Kidney epithelial cell (primary cell): ENCODE measurements around a stretch of chr1.

DNA sequence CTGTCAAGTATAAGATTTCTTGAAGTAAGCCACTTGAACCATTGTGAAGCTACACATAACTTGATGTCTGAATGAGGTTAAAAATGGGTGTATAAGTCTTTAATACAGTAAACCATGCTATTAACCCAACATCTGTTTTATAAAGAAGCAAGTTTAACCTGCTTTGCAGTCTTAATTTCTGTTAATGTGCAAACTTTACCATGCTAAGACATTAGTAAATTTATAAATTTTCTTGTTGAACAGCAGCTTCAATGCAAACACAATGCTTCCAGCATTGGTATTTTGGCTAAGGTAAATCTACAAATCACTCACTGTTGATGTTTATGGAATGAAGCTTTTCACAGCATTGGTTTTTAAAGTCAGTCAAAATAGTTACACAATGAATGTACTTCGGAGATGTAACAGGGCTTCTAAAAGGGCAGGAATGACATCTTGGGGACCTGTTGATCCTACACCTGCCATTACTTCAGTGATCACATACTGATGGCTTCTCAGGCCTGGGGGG lies 11.0 kb downstream of the RPL5 start:
- RAMPAGE, long total RNA, result no peak
- RRBS, result no CpG with 5 or more reads among the region's 1 CpG

GRCh38 chr1:92859253-92859740 lies 27.5 kb downstream of the RPL5 start:
- RAMPAGE, long total RNA, result no peak
- RRBS, result no CpG with 5 or more reads among the region's 12 CpGs

GRCh38 chr1:93340667-93341813 lies 4.7 kb upstream of the DR1 start:
- RAMPAGE, long total RNA, result no peak
- RRBS, result no CpG with 5 or more reads among the region's 6 CpGs

DNA sequence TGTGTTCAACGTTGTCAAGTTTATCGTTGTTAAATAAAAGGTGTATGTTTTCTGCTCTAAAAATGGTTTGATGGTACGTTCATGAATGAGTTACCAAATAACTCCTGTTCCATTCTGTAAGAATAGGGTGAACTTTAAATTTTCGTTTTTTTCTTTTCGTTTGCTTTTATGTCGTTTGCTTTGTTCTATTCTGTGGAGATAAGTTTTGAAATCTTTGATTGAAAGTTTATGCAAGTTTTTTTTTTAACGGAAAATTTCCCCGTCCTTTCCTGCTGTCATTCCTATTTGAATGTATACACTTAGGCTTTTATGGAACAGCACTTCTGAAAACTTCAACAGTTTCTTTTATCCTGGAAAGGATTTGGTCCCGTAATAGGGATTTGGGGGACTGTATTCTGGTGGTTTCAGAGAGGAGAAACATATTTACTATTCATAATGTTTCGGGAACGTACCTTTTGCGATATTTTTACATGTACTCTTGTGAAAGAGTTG lies 1.7 kb downstream of the DR1 start:
- RAMPAGE, long total RNA, result no peak
- RRBS, result no CpG with 5 or more reads among the region's 12 CpGs

- RAMPAGE, long total RNA, result no peak
- RRBS, result no CpG with 5 or more reads among the region's 18 CpGs
Measured at GRCh38 chr1:93567081-93567979, 114.3 kb downstream of the BCAR3 start.

- RAMPAGE, long total RNA, result no peak
- RRBS, result no CpG with 5 or more reads among the region's 4 CpGs
Measured at GRCh38 chr1:93625347-93626145, 56.1 kb downstream of the BCAR3 start.

DNA sequence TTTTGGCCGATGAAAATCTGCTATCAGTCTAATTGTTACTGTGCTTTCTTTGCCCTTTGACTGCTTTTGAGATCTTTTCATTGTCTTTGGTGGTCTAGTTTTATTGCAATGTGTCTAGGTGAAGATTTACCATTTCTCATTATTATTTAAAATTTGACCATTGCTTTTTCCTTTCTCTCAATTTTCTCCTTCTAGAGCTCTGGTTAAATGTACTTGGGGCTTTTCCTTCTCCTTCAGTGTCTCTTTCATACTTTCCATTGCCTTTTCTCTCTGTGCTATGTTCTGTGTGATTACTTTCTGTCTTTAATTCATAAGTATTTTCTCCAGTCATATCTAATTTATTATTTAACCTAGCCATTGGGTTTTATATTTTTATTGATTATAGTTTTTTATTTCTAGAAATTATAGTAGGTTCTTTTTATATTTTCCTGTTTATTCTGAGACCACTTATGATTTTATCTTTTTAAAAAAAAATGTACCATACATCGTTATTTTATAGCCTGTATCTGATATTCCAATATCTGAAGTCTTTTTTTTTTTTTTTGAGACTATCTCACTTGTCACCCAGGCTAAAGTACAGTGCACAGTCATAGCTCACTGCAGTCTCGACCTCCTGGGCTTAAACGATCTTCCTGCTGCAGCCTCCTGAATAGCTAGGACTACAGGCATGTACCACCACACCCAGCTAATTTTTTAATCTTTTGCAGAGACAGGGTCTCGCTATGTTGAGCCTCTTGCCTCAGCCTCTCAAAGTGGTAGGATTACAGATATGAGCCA lies 25.4 kb downstream of the BCAR3 start:
- RAMPAGE, long total RNA, result no peak
- RRBS, result no CpG with 5 or more reads among the region's 5 CpGs

- RAMPAGE, long total RNA, result no peak
- RRBS, result no CpG with 5 or more reads among the region's 8 CpGs
Measured at GRCh38 chr1:93775159-93775552, 93.5 kb upstream of the BCAR3 start.

DNA sequence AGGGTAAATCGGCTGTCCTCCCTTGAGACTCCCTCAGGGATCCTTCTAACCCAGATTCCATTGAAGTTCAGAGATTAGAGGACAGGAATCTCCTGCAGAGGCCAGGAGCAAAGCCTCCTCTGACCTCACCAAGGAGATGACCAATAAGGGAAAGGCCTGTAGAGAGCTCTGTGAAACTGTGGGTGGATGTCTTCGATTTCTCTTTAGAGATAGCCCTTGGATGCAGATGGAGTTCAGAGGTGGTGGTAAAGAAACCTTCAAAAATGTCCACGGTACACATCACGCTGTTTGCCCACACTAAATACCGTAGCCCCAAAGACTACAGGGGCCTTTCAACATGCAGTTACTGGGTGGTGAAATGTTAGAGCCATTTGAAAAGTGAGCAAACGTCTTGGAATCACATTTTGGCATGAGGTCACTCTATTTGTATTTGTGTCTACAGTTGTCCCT lies 57.8 kb downstream of the DNTTIP2 start:
- RAMPAGE, long total RNA, result no peak
- RRBS, result no CpG with 5 or more reads among the region's 6 CpGs

DNA sequence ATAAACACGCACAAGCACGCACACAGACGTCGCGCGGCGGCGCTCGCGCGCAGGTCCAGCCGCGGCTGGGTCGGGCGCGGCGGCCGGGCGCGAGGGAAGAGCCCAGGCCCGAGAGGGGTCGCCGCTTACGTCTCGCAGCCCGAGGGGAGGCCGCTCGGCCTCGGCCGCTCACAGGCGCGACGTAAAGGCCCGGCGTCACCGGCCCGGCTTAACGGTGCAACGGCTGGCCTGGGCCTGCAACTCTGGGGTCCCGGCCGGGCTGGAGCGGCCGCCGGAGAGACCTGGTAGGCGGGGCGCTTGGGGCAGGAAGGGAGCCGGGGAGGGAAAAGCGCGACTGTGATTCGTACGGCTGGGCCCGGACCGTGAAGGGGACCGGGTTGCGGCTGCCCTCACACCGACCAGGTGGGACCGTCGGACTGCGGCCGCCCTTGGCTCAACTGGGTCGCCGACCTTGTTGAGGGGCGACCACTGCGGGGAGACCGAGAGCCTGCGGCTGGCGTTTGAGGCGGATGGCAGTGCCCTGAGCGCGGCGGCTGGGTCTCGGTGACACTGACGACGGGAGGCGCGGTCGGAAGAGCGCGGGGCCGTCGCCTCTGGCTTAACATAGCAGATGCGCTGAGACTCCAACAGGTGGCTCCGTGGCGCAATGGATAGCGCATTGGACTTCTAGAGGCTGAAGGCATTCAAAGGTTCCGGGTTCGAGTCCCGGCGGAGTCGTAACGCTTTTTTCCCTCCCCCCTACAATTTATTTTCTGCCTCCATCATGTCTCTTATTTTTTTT lies 31.9 kb downstream of the DNTTIP2 start:
- RAMPAGE, long total RNA, result no peak
- RRBS, result under 1% methylated on average over 13 of the region's 91 CpGs

DNA sequence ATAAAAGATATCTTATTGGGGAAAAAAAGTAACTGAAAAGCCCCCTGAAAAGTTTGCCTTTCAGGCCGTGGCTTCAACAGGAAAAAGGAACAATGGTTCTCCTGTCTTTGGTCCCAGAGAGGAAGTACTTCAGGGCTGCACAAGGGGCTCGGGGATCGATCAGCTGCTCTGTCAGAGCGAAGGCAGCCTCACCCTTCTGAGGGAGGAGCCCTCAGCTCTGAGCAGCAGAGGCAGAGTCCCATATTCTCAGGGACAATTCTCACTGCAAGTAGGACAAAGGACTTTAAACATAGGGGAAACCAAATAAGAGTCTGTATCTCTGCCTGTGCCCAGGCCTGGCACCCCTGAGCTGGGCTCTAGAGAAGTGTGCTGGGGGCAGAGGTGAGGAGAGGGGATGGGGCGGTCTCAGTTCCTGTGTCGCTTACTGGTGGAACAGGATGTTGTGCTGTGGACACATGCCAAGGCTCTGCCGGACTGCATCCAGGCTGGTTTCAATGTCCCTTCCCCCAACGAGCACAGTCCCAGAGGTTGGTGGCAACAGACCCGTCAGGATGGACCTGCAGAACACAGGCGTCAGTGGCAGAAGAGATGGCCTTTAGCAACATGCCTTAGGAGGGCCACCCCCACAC lies 76.6 kb downstream of the ABCA4 start:
- RAMPAGE, long total RNA, result no peak
- RRBS, result no CpG with 5 or more reads among the region's 10 CpGs

GRCh38 chr1:94048204-94049226 lies 72.4 kb downstream of the ABCA4 start:
- RAMPAGE, long total RNA, result no peak
- RRBS, result no CpG with 5 or more reads among the region's 13 CpGs

- RAMPAGE, long total RNA, result no peak
- RRBS, result no CpG with 5 or more reads among the region's 2 CpGs
Measured at GRCh38 chr1:94204686-94205297, 32.6 kb downstream of the ARHGAP29 start.

GRCh38 chr1:94355459-94355848 lies 62.7 kb upstream of the ABCD3 start:
- RAMPAGE, long total RNA, result no peak
- RRBS, result no CpG with 5 or more reads among the region's 3 CpGs

DNA sequence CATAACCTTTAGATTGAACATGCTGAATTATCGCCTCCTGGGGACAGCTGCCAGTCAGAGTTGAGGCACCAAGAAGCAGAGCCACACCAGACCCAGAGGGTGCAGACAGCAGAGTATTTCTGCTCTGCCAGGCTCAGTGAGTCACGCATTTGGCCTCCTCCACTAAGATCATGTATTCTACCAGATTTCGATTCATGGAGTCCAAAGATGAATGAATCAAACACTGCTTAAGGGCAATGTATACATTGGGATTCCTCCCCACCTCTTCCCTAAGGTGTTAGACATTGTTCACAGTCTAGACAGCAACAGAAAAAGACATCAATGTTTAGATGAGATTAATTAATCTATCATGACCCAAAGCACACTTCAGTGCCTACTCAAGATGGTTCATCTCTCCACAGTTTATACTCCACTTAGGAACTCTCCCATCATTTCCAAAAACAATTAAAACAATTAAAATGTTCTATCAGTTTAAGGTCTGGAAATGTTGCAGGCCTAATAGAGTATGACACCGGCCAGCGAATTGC lies 1.9 kb downstream of the F3 start:
- RAMPAGE, long total RNA, result no peak
- RRBS, result no CpG with 5 or more reads among the region's 5 CpGs

DNA sequence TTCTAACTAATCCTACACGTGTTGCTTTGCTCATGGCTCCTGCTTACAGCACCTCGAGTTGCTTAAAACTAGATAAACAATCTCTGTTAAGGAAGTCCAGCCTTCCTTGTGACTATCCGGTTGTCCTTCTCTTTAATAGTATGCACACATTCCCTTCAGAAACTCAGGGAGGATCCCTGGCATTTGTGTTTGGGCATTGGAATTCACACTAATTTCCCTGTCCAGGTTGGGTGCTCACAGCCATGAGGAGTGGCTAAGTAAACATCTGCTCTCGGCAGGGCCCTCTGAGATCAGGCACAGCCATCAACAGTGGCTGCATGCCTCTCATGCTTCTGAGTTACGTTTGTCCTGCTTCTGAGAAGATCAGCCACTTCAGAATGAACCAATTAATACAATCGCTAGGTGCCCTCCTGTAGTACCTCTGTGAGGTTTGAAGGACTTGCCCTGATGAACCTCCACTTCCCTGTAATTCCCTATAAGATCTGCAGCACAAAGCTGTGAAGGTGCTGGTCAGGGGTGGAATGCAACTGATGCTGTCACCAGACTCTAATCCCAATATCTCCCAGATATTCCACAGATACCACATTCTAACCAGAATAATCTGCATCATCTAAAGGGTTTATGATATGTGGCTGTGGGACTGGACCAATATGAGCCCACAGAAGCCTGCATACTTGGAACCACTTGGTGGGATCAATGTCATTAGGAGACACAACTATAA lies 21.4 kb upstream of the F3 start:
- RAMPAGE, long total RNA, result no peak
- RRBS, result no CpG with 5 or more reads among the region's 6 CpGs

DNA sequence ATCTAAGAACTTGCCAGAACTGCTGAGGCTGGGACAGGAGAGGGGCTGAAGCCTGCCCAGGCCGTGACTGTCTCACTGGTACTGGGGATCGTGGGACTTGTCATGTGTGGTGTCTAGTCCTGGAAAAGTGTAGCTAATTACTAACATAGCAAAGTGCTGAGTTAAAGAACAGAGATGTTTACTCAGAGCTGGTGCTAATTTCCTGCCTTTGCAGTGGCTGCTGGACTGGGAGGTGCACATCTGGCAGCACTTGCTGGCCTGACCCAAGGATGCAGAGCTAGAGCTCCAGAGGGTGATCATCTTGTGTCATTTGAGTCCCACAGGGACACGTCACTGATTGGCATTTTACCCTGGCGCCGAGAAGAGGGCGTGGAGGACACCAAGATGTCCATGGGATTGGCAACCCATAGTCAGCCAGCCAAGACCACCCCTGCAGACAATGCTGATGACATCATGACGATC lies 110.2 kb upstream of the SLC44A3 start:
- RAMPAGE, long total RNA, result no peak
- RRBS, result no CpG with 5 or more reads among the region's 7 CpGs

DNA sequence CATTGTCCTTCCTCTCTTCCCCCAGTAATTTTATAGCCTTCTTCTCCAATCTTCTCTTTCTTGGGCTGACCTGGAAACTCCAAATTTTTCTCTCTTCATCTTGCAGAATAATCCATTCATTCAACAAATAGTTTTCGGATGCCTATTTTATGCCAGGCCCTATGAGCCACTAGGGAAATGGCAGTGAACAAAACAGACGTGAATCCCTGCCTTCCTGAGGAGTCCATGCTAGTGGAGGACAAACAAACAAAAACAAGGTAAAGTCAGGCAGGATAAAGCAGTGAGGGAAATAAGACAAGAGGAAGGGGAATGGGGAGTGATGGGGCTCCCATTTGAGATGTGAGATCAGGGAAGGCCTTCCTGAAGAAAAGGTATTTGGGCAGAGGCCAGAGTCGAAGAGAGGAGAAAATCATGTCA lies 108.9 kb upstream of the SLC44A3 start:
- RAMPAGE, long total RNA, result no peak
- RRBS, result no CpG with 5 or more reads among the region's 3 CpGs

DNA sequence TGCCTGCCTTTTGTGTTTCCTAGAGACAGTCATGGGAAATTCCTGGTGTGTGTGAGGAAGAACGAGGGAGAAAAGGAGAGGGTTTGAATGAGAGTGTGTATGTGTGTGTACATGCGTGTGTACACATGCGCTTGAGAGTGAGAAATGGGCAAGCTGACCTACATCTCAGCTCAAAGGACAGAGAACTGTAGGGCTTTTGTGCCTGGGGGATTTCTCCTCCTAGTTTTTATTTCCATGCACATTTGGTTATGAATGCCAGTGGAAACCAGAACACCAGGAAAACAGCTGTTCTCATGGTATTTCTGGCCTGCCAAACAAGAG lies 45.1 kb downstream of the SLC44A3 start:
- RAMPAGE, long total RNA, result no peak
- RRBS, result no CpG with 5 or more reads among the region's 3 CpGs

DNA sequence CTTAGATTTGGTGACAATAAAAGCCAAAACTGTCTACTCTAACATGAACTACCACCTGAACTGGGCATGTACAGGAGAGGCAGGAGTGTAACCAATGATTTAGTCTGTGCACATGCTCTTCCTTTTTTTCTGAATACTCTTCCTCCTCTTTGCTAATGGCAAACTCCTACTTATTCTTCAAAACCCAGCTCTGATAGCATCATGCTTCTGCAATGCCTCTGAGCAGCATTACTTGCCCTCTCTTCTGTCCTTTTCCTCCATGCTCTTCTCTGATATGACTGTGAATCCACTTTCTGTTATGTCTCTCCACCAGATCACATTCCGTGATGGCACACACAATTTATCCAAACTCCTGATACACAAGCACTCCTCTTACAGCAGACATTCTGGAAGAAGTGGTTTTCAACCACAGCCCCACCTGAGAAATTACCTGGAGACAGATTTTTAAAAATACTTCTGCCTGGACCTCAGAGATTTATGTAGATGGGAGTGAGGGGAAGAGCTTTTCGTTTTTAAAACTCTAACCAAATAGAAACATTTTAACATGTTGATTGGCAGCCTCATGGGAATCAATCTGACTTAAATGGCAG lies 31.3 kb downstream of the CNN3 start:
- RAMPAGE, long total RNA, result no peak
- RRBS, result no CpG with 5 or more reads among the region's 2 CpGs